ENCODE measurements around a stretch of chr11.

- RRBS: no CpG with 5 or more reads among the region's 3 CpGs
These were observed 12.2 kb downstream of the TBCEL start for GRCh38 chr11:121036052-121036556.

DNA sequence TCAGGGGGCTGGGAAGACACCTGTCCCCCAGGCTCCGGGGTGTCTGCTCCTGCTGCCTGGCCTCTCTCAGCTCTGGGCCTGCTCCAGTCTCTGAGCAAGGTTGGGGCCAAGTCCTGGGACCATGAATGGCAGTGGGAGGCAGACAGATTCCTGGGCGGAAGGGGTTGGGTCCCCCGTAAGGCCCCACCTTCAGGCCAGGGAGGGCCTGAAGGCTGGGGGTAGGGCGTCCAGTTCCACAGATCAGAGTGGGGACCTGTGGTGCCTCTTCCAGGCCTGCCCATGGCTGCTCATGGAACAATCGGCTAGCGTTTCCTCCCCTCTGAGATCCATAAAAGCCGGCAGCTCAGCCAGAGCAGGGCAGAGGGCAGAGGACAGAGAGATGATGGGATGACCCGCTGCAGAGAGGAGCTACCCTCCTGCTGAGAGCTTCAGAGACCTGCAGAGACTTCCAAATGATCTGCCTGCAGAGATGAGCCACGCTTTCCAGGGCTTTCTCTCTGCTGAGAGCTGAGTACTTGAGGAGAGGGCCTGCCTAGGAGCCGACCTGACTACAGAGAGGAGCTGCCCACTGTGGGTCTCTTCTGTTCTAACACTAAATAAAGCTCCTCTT, 46.1 kb upstream of the SC5D start:
- RRBS: no CpG with 5 or more reads among the region's 10 CpGs

DNA sequence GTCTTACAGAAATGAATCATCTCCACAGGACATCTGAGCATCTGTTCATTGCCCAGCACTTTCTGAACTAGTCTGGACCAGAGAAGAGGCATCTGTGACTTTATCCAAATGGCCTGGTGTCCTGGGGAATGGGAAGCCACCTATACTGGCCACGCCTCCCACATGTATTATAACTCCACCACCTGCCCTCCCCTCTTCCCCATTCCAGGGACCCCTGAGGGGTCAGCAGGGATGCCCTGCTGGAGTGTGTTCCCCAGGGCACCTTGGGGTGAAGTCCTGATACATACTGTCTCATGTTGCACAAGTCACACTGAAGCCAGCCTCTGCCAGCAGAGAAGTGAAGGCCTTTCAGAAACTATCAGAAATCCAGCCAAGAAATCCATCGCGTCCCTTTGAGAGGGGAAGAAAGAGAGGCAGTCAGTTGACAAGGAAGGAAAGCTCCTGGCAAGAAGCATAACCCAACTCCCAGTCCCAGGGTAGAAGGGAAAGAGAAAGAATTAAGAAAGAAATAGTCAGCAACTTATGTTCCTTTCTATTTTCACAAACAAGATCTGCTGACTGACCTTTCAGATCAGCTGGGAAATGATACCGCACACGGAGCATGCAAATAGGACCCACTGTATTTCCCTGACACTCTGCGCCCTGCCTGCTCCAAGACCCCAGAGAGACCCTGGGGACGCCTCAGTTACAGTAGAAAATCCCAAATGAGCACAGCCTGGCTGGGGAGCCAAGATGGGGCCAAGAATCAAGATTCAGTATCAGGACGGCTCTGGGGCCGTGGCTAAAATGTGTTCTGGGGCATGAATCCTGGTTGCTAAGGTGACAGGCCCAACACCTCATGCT, 45.3 kb downstream of the SC5D start:
- RRBS: no CpG with 5 or more reads among the region's 9 CpGs

GRCh38 chr11:121367323-121367931, 74.9 kb downstream of the SC5D start:
- RRBS: no CpG with 5 or more reads among the region's 6 CpGs

GRCh38 chr11:121465826-121466474, 13.8 kb downstream of the SORL1 start:
- RRBS: 2% methylated on average over 2 of the region's 9 CpGs

GRCh38 chr11:121467942-121468510, 15.9 kb downstream of the SORL1 start:
- RRBS: no CpG with 5 or more reads among the region's 11 CpGs

DNA sequence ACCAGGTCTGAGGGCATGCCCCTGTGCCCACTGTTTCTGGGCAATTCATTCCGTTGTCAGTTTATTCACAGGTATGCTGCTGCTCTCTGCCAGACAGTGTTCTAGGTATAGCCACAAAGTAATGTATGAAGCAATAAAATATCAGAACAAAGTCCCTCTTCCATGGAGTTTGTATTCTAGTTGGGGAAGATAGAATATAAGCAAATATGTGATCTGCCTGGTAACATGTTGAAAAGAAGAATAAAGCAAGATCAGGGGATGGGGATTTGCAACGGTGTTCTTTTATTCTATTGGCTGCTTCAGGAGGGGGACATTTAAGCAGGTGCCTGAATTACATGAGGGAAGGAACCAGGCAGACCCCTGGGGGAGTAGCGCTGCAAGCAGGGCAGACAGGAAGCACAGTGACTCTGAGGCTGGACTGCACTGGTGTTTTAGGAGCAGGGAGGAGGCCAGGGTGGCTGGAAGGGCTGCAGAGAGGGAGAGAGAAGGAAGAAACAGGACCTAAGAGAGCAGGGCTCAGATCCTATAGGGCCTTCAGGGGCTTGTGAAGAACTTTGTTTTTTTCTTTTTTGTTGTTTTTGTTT, 63.0 kb downstream of the SORL1 start:
- RRBS: no CpG with 5 or more reads among the region's 3 CpGs

DNA sequence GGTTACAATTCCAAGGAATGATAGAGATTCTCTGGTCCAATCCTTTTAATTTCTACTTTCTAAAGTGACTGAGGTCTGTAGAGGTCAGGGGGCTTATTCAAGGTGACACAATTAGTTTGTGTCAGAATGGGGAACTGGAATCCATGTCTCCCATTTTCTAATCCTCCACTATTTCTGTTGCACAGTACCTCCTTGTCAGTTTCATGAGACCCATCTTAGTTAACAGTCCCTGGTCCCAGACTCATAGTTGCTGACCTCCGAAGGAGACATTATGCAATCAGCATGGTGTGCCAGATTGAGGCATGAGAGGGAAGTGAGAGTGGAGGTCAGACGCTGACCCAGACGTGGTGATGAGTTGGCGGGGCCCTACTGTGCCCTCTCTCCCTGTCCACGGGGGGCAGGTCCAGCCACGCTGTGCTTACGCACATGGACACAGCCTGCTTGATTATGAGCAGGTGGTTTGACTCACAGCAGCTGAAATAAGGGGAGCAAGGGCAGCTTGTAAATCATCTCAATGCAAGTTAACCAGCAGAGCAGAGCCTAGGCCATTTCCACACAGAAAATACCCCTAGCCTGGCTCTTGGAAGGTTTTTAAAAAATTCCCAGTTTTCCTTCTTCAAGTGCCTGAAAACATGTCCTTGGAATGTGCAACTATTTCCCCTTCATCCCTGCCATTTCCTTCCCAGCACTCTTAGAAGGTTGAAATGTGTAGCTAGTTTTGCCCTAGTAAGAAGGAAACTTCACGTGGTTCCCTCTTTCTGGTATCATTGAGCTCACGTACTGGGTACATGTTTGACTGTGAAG, 123.2 kb downstream of the SORL1 start:
- RRBS: no CpG with 5 or more reads among the region's 9 CpGs

DNA sequence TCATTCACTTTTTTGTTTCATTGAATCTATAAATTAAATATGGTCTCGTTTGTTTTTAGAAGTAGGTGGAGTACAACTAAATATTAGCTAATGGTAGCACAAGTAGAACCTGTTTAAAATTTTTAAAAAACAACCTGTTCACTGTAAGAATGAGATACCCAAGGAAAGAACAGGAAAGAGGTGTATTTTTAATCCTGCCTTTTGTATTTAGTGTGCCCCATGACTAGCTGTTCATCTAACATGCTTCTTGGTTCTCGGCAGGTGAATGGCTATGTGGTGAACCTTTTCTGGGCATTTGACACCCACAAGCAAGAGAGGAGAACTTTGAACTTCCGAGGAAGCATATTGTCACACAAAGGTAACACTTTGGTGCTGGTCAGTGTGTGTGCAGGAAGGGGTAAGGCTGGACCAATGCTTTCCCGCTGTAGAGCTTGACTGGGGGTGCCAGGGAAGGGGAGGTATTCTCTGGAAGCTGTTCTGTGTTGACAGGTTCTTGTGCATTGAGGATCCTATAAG, 160.4 kb downstream of the SORL1 start:
- RRBS: no CpG with 5 or more reads among the region's 4 CpGs

DNA sequence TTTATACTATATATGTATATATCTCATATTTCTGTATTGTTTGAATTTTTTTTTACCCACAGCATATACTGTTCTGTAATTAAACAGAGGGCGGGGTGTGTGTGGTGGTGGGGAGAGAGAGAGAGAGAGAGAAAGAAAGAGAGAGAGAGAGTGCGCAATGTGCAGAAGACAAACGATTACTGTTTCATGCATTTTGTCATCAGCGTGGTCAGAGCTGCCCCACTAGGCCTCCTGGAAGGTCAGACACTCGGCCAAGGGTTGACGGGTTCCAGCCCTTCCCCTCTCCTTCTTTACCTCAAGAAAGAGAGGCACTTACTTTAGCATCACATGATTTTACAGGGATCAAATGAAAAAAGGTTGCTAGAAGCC, 269.8 kb downstream of the SORL1 start:
- RRBS: no CpG with 5 or more reads among the region's 6 CpGs

GRCh38 chr11:121931888-121932130, 184.2 kb downstream of the BLID start:
- RRBS: no CpG with 5 or more reads among the region's 2 CpGs

DNA sequence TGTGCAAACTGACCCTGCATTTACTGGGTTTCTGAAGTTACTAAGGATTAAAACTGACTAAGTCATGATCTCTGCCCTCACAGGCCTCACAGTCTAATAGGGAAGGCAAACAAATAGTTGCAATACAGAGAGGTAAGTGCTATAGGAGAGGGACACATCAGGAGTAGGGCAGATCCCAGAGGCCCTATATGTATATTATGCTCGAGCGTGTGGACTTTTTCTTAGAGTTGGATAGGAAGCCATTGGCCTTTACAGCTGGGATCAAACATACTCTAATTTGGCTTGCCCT, 183.9 kb downstream of the BLID start:
- RRBS: no CpG with 5 or more reads among the region's 2 CpGs

- RRBS: no CpG with 5 or more reads among the region's 2 CpGs
These were observed 30.4 kb upstream of the BLID start for GRCh38 chr11:122146481-122146742.

DNA sequence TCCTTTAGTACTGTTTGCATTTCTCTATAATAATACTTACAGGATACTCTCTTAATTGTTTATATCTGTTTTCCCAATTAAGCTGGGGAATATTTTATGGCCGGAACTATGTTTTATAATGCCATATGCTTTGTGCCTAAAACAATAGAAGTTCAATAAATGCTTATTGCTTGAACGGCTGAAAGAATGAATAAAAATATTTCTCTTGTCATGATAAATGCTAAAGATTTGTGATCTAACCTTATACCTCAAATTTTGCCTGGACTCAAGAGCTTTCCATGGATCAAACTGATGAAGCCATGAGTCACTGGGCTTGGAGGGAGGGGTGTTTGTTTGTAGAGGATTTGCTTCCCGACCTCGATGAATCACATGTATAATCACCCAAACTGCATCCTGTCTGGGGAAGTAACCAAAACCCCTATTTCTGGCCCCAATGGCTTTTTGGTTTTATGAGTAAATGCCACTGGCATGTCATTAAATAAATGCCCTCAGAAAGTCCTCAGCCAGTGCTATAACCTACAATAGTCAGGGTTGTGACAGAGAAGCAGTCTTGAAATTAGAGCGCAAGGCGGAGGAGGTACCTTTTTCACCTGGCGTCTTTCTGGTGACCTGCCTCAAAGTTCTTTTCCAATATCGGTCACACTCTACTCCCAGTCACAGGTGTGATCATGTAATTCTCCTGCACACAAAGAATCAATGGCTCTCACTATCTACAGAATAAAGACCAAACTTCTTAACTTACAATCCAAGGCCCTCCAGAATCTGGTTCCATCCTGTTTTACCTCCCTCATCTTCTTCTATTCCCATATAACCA, 81.0 kb upstream of the BLID start:
- RRBS: no CpG with 5 or more reads among the region's 8 CpGs

DNA sequence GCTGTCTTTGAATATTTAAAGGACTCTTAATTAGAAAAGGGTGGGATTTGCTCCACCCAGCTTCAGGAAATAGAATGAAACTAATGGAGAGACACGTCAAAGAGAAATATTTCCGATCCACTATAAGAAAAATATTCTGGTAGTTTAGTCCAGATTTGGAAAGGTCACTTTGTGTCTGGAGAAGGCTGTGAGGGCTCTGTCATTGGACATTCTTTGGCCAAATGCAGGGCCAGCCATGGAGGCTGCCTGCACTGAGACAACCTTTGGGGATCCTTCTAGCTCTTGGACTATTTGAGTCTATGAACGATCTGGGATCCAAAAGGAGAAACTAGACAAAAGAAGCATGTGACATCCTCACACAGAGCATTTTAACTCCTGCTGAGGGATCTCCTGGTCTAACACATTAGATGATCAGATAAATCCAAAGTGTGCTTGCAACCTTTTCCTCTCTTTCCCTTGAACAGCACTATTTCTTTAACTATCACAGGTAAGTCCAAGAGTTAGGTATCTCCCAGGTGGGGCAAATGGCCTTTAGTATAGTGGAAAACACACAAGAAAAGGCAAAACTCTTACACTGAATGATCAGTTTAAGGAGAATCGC, 89.4 kb upstream of the BLID start:
- RRBS: no CpG with 5 or more reads among the region's 4 CpGs

DNA sequence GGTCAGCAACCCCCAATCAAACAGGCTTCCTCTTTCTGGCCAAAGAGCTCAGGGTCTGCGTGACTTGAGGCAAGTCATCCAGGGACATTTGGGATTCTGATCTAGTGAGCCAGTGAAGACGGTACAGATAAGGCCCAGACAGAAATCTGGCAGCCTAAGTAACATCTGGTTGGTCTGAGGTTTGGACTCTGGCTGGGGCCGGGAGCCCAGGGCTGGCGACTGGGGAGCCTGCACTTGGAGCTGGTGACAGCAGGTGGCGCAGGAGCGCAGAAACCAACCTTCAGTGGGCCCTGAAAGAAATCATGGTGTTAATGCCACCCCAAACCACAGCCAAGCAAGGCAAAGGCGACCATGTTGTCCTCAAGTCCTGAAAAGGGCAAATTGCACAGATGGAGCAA, 99.3 kb upstream of the BLID start:
- RRBS: no CpG with 5 or more reads among the region's 7 CpGs

DNA sequence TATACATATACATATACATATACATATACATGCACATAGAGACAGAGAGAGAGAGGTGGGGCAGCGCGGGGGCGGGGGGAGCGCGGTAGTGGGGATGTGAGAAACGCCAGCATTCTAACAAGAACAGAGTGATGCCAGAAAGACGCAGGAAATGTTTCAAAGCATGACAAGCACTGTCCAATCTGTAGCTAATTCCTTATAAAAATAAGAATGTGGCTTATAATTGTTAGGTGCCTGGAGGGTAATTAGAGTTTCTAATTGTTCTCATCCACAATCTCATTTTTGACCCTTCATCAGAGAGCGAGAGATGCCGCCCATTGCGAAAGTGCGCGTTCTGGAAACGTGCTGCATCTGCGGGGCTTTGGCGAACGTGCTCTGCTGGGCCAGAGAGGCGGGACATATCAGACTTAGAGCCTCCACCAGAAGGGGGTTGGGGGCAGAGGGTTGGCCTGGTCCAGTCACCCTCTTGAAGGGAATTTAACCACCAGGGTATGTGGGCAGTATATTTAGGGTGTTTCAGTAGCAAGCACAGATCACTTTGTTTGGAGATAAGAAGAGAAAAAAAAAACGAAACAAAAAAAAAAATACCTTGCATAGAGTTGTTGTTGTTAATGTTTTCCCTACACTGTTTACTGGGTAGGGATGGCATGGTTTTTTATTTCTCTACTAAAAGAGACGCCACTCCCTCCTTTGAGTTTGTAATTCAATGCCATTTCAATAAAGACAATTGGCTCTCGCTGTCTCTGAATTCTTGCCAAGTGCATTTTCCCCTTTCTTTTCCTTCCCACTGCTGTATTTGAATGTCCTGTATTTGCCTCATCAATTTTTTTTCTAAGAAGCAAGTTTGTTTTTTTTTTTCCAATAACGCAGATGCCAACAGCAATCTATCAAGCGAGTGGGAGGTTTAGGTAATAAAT, 214.1 kb upstream of the UBASH3B start:
- RRBS: no CpG with 5 or more reads among the region's 22 CpGs

DNA sequence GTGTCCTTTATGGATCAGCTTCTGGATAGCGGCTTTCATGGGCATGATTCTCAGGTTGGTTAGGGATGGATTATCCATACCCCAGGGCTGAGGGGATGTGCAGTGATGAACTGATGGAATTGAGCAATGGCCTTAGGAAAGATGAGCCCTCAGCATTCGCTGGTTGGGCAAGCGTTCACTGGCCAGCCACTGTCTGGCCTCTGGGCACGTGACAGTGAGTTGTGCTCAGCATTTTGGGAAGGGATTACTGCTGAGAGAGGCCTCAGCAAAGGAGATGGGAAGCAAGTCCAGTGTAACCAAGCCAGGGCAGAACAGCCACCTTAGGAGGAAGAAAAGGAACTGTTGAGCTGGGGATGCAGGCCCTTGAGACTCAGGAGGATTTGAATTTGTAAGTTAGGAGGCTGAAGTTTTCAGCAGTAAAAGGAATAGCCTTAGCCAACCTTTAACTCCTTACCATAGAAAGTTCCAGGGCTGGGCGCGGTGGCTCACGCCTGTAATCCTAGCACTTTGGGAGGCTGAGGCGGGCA, 17.4 kb downstream of the UBASH3B start:
- RRBS: no CpG with 5 or more reads among the region's 8 CpGs

GRCh38 chr11:122714410-122714853, 58.9 kb downstream of the UBASH3B start:
- RRBS: no CpG with 5 or more reads among the region's 5 CpGs

DNA sequence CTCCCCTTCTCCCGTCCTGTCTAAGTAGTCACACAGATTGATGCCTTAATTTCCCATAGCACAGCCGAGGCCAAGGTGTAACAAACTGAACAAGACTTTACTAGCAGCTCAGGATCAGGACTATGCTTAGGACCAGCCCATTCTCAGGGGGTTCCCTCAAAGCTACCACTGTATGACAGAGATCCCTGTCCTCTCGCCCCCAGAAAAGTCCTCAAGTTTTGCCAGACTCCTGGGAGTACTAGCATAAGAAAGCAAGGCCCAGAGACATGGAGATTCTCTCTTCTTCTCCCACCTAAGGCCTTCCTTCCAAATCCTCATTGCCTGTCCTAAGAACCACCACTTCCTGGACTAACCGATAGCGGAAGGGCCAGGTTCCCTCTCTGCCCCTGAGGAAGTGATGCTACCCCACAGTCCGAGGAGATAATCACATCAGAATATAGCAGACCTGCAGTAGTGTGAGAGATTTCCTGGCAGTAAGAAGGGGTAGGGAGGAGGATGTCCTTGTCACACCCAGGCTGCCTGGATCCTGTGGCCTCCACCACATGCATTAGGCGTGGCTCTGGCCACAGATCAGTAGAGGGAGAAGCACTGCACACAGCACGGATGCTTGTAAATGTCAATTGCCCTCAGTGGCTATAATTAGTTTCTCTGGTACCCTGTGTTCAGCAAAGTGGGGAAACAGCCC, 61.6 kb downstream of the UBASH3B start:
- RRBS: no CpG with 5 or more reads among the region's 8 CpGs